Left ventricle myocardium (tissue), 1 donor: Measurements from ENCODE around the gene MYO1B.

GRCh38 chr2:190533587-190534166 is 845 bp downstream of the NEMP2 start:
- PRO-cap, result no peak

GRCh38 chr2:190608035-190608423 is 40.9 kb upstream of the NAB1 start:
- PRO-cap, result no peak

DNA sequence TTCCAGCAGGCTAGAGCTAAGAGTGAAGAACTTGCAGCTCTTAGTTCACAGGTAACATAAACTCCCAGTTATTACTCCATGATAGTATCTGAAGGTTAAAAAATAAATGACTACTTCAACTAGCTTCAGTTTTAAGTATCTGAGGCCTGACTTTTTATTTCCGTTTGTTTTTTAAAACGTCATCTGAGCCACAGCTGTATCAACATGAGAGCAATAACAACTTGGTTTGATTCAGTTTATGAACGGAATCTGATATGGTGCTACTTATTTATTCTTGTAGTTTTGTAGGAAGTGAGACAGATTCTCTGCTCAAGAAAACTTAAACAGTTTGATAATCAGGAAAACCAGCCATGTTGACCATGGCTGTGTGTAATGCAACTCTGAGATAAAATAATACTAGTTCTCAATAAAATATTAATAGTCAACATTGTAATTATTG is 34.9 kb downstream of the NAB1 start:
- PRO-cap, result no peak

GRCh38 chr2:190882248-190882431 is 1.5 kb downstream of the GLS start:
- PRO-cap, result no peak

- PRO-cap, result no peak
Measured at GRCh38 chr2:190883641-190884501, 3.2 kb downstream of the GLS start.

DNA sequence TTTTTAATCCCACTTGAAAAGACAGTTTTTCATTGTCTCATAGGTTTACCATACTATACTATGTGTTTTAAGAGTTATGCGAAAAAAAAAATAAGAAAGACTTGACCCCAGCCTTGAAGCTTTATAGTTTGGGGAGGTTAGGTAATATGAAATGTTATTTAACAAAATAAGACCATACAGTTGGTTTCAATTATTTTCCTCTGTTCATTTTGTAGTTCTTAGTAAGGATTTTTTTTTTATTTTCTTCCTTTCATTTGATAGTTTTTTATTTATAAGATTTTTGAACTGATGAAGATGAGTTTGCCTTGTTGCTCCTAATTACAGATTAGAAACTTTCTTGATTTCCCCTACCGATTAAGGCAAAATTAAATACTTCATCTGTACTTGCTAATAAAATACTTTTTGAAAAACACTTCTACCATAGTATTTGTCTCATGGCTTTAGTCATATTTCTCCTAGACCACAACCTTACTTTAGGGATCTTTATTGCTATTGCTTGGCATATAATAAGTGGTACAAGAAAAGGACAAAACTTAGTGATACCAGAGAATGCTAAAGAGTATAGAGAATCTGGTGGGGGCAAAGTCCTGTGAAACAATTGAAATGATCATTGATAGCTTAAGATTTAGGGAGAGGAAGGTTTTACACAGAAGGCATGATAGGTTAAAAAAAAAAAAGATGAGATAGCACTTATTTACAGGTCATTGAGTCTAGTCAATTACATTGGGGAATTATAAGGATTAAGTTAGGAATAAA is 10.4 kb downstream of the GLS start:
- PRO-cap, result no peak

GRCh38 chr2:190893469-190893926 is 12.9 kb downstream of the GLS start:
- PRO-cap, result no peak

GRCh38 chr2:190895195-190896151 is 14.9 kb downstream of the GLS start:
- PRO-cap, result no peak

DNA sequence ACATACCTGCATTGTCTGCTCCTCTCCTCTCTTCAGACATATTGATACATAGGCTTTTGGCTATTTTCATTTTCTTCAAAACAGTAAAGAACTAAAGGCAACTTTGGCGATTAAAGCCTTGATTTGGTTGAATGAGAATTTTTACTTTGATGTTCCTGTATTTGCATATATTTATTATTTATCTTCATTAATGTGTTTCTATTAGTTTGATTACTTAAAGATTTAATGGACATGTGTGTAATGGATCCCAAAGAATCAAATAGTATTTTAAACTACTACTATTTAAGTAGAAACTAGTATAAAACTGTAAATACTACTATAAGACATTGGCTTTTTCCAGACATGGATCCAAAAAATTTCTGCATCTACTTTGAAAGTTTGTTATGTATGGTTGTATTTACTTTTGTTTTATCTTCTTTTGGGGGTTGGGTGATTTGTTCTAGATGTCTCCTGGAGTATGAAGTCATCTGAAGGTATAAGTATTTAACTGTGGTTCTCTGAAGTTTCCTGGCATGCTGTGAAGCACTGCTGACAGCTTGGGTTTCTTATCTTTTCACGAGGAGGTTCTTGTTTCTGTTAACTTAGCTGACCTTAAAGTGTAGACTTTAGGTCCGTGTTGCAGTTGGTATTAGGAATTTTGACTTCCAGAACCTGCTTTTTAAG is 15.7 kb downstream of the GLS start:
- PRO-cap, result no peak

DNA sequence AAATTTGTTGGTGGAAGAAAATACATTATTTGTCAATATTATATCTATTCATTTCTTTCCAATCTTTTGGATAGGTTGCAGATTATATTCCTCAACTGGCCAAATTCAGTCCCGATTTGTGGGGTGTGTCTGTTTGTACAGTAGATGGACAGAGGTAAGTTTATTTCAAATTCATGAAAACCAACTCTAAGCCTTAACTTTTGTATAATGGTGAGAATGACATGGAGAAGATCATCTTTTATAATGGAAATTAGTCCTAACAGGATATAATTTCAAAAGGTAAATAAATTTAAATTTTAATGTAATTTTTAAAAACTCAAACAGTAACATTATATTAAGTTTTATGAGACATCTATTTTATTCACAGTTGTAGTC is 21.2 kb downstream of the GLS start:
- PRO-cap, result no peak

DNA sequence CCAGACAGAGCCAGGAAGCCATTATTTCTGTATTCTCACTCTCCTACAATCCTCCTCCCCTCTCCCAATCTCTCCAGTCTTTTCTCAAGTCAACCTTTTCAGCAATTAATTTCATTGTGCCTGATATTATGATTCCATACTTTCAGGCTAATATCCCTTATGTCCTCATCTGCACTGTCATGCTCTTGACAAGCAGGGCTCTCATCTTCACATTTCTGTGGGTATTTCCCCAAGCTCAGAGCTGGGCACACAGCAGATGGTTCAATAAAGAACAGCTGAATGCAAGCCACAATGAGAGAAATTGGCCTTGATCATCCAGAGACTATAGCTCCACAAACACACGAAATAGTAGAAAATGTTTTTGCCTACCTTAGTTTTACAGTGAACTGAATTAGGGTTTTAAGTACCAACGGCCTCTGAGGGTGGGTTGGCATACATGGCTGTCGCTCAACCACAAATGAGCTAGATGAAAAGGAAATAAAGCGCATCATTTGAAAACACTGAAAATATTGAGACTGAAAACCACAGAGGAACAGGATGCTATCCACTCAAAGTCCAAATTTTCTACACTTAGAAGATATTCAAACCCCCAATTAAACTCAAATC is 47.5 kb upstream of the STAT1 start:
- PRO-cap, result no peak

DNA sequence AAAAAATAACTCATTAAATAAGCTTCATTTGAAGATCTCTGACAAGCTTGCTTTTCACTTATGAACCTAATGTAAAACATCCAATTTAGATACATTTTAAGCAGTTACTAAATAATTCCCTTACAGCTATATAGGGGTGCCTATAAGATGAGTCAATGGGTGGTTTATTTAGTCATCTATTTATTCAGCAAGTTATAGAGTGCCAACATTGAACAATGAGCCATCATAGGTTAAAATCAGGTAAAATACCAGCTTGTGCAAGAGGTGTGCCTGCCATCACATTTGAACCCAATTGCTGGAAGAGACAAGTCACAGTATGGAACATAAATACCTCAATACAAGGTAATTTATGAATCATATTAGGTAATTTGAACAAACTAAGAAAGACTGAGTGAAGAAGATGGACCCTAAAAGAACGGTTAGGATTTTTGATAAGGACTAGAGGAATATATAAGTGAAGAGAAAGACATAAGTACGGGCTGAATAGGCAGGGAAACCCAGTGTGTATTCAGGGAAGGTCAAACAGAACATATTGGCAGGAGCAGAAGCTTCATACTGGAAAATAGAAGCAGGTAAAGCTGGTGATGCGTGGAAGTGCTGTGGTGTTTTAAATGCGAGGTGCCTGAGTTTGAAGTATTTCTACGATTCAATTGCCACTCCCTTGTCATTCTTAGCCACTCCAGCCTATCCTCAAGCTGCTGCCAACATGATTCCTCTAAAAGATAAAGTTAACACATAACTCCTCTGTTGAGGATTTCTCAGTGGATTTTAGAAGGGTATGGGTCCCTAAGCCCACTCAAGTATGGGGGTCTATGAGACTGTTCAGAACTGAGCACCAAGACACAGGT is 18.9 kb upstream of the STAT4 start:
- PRO-cap, result no peak

DNA sequence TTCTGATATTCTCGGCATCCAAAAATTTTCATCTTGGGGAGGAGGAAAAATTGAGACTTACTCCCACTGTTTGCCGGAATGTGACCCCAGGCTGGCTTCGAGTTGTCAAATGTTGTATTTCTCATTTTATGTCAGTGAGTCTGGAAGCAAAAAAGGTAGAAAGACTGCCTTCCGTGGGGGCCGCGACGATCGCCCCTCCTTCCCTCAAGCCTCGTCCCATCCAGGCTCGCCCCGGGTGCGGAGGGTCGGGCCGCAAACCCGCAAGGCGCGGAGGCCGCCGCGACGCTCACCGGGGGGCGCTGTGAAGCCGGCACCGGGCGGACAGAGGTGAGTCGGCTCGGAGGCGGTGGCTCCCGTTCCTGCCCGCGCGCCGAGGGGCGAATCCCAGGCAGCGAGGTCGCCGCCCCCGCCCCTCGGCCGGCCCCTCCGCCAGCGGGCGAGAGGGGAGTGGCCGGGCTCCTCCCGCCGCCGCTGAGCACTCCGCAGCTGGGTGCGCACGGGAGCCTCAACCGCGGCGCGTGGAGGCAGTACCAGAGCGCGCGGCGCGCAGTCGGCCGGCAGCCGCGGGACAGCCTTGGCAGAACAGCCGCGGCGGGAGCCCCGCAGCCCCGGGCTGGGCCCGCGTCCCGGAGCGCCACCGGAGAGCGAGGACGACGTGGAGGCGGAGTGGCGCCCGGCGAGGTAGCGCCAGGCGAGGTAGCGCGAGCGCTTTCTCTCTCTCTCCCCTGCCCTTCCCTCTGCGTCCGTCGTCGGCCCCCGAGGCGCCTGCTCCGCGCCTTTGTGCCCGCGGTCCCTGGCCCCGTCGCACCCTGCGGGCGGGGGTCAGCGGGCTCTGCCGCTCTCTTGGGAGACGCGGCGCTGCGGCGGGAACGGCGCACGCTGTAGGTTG is at the start of gene MYO1B:
Gene MYO1B, plus strand, starts transcription at position 474 of the 889 bp plus-strand sequence.
- PRO-cap, result bidirectional peak, plus-strand start at position 478 of the sequence, minus-strand start at position 323 of the sequence

GRCh38 chr2:191247068-191247360 is 1.8 kb downstream of the MYO1B start:
- PRO-cap, result no peak

DNA sequence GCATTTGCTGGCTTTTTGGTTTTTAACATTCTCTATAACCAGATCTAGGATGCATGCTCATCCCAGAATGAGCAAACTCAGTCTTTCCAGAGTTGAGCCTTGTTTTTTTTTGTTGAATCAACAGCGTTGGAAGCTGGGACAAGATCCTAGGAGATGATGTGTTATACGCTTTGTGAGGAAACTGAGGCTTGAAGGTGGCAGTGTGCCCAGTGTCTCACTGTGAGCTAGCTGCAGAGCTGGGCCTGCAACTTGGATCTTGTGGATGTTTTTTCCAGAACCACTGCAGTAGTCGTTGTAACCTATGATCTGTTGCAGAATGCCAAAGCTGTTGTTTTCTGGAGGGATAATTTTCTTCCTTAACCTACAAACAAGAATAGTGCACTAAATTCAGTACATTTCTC is 19.5 kb downstream of the MYO1B start:
- PRO-cap, result no peak

DNA sequence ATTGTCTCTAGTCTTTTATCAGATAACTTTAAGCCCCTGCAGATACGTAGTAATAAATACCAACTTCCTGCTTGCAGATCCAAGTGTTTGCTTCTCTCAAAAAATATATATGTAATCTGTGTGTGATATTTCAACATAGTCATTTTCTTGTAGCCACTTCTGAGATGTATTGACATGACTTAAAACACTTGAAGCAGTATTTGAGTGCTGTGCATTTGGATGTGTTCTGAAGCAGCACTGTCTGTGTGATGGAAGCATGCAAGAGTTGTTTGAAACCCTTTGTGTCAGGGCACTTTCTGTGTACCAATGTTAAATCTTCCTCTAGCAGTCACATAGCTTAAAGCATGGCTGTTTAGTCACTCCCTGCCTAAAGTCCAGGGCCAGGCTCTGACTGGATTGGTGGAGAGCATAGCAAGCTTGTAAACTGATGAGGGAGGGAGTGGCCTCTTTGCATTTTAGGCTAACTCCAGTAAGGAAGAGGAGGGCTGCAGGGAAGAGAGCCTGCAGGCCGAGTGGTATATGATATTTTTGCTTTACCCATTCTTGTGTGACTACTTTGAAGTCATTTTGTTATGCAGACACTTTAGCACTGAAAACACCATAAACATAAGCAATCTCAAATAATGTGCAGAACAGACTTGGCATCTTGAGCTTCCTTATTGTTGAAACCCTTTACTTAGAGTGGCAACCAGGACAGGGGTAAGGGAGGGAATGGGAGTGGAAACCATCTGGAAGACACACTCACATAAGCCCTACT is 73.5 kb downstream of the MYO1B start:
- PRO-cap, result no peak

GRCh38 chr2:191364041-191364784 is 119.0 kb downstream of the MYO1B start:
- PRO-cap, result no peak

DNA sequence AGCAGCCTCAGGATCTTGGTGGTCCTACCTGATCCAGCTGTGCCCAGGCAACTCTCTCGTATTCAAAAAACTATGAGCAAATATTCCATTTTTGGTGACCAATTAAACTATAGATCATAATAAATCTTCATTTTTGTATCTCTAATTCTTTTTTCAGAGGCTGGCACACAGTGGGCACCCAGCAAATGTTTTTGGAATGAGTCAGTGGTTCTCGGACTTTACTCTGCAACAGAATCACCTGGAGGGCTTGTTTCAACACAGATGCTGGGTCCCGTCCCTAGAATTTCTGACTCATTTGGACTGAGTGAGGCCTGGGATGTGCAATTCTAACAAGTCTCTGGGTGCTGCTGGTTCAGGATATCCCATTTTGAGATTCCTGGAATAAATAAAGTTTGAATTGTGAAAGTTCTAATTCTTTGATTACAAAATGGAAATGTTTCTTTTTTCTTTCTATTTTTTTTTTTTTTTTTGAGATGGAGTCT is 83.9 kb upstream of the NABP1 start:
- PRO-cap, result no peak

- PRO-cap, result no peak
Measured at GRCh38 chr2:191678360-191679141, 615 bp downstream of the NABP1 start.

GRCh38 chr2:191690106-191690567 is 12.2 kb downstream of the NABP1 start:
- PRO-cap, result no peak